NALM6 (cell line): ENCODE measurements around the gene SLC26A5.

DNA sequence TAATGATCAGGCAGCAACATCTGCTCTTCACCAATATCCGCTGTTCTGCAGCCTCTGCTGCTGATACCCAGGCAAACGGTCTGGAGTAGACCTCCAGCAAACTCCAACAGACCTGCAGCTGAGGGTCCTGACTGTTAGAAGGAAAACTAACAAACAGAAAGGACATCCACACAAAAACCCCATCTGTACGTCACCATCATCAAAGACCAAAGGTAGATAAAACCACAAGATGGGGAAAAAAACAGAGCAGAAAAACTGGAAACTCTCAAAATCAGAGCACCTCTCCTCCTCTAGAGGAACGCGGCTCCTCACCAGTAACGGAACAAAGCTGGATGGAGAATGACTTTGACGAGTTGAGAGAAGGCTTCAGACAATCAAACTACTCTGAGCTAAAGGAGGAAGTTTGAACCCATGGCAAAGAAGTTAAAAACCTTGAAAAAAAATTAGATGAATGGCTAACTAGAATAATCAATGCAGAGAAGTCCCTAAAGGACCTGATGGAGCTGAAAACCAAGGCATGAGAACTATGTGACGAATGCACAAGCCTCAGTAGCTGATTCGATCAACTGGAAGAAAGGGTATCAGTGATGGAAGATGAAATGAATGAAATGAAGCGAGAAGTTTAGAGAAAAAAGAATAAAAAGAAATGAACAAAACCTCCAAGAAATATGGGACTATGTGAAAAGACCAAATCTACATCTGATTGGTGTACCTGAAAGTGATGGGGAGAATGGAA is 32.8 kb downstream of the FAM185A start:
- PRO-cap = no peak

- PRO-cap = no peak
Observed at GRCh38 chr7:102822201-102822708, 73.5 kb downstream of the FAM185A start.

- PRO-cap = no peak
Observed at GRCh38 chr7:102913457-102913940, 699 bp downstream of the LRRC17 start.

DNA sequence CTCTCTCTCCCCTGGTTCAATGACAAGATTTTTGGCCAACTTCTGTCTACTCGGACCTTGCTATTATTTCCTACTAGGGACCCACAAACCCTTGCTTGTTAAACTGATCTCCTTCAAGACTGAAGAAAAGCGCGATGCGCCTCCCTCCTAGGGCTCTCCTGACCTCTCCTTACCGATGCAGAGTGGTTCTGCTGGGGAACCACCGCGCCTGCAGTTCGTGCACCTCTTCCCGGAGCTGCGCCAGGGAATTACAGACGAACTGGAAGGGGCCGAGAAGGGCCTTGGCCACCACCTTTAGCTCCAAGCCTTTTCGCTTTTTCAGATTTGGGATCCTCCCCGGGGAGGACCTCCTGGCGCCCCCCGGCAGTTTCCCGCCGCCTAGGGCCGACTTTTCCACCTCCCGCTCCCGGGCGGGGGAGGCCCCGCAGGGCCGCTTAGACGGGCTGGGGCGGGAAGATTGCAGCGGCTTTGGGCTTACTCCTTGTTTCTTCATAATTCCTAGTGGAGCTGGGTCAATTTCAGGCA is 17.5 kb upstream of the PMPCB start:
- PRO-cap = unidirectional peak, plus-strand start at position 153 of the sequence

DNA sequence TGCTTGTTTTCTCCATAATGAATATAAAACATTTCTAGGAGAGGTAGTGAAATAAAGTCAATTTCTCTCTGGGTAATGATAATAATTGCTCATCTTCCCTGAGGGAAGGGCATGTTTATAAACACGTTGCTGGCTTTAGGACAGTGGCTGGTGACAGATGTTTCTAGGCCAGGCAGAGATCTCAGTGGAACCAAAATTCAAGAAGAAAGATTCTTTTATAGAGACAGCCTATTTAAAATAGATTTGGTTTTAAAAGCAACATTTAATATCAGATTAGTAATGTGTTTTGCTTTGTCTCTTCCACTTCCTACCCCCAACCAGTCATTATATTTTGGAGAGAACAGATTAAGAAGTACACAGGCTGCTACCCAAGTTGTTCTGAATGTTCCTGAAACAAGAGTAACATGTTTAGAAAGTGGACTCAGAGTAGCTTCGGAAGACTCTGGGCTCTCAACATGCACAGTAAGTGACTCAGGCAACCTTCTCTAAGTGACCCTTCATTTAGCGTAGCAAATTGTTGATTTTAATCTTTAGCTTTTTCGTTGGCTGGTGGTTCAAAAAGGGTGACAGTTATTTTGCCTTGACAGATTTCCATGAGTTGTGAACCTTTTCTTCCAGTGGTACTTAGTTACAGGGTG is 1.1 kb downstream of the PMPCB start:
- PRO-cap = no peak

- PRO-cap = no peak
Observed at GRCh38 chr7:103446054-103446716, at the start of gene SLC26A5. SLC26A5 (minus strand) TSS chr7:103446207.

DNA sequence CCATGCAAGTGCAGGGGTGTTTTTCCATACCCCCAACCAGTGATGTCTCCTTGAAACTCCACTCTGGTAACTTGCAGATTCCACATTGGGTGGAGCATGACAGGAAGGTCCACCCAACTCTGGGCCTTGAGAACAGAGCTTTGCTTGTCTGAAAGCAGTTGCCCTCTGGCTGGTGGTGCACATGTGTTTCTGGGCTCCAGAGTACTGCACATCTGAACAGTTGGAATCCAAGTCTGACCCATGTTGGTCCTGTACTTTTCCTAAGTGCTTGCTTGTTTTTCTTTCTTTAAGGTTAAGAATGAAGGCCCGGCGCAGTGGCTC is 84.9 kb upstream of the KMT2E start:
- PRO-cap = no peak

GRCh38 chr7:104973766-104974646 is 40.0 kb upstream of the KMT2E start:
- PRO-cap = no peak

DNA sequence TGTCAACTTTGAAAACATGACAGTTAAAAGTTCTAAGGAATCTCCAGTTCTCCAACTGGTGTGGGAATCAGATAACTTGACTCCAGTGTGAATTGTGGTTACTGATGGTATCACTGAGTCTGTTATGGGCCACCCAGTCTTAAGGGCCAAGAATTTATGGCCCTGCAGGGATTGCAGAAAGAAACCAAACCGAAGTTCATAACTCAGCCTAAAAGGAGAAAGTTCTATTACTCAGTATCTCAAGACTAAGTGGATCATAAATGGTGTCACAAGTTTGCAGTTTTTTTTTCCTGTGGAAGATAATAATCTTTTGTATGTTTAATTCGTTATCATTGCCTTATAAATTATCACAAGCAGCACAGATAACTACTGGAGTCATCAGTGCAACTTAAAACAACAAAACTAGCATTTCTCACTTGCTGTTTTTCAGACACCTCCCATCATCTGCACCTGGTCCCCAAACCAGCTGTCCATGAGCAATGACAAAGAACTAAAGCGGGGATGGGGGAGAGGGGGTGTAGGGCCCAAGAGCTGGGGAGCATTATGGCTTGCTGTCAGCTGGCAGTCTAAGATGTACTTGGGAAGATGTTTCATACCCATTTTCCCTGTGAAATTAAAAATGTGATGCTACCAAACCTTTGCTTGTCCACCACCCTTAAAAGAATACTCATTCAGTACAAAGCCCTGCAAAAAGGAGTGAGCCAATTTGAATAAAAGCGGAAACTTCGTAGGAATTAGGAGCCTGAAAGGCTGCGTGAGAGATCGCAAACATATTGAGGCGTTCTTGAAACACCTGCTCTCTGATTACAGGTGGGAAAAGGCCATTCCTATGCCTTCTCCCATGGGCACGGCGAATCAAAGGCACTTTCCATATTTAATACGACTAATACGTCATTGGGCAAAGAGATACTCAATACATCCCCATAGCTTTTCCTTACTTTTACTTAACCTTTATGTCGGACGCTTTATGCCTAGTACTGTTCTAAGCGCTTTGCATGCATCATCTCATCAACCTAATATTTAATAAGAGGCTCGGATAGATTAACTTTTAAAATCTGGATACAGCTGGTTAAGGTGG is 31.2 kb upstream of the KMT2E start:
- PRO-cap = unidirectional peak, plus-strand start at position 508 of the sequence

DNA sequence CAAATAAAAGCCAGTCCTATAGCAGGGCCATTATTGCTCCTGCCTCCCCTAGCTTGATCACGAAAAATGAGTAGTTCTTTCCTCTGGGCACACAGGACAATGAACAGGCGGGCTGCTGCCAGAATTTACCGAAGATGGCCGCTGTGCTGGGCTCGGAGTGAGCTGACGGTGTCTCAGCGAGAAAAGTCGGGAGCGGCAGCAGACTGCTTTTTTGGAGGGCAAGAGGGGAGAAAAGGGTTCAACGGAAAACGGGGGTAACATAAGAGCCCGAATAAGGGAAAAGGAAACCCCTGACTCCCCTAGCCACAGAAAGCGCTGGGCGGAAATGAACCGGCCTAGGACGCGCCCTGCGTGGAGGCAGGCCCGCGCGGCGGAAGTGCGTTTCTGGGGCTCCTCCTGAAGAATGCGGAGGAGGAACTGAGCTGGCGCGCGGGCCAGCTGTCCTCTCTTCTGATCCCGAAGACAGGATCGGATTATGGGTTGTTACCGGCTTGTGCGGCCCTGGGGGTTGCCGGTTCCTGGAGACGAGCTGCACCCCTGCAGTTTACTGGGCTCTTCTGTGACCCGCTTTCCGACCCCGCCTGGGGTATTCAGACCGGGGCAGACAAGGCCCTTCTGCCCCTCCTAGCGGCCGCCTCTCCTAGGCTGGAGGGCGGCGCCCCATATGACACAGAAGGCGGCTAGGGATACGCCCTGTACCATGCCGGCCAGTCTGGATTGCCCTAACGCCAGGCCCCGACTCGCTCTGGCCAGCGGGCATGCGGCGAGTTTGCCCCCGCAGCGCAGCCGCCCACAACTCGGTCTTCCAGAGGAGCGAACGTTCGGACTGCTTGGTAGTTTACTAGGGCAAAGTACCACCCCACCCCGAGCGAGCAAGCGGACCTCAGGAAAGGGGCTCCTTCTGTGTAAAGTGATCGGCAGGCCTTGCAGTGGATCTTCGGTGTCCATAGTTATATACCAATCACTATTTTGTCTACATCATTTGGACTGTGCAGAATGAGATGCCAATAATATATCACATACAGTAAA is 30.1 kb upstream of the KMT2E start:
- PRO-cap = bidirectional peak, plus-strand start at position 131 of the sequence, minus-strand start at position 101 of the sequence; bidirectional peak, plus-strand start at position 400 of the sequence, minus-strand start at position 378 of the sequence; bidirectional peak, plus-strand start at position 663 of the sequence, minus-strand start at position 590 of the sequence

- PRO-cap = no peak
Observed at GRCh38 chr7:104999046-104999271, 15.0 kb upstream of the KMT2E start.

DNA sequence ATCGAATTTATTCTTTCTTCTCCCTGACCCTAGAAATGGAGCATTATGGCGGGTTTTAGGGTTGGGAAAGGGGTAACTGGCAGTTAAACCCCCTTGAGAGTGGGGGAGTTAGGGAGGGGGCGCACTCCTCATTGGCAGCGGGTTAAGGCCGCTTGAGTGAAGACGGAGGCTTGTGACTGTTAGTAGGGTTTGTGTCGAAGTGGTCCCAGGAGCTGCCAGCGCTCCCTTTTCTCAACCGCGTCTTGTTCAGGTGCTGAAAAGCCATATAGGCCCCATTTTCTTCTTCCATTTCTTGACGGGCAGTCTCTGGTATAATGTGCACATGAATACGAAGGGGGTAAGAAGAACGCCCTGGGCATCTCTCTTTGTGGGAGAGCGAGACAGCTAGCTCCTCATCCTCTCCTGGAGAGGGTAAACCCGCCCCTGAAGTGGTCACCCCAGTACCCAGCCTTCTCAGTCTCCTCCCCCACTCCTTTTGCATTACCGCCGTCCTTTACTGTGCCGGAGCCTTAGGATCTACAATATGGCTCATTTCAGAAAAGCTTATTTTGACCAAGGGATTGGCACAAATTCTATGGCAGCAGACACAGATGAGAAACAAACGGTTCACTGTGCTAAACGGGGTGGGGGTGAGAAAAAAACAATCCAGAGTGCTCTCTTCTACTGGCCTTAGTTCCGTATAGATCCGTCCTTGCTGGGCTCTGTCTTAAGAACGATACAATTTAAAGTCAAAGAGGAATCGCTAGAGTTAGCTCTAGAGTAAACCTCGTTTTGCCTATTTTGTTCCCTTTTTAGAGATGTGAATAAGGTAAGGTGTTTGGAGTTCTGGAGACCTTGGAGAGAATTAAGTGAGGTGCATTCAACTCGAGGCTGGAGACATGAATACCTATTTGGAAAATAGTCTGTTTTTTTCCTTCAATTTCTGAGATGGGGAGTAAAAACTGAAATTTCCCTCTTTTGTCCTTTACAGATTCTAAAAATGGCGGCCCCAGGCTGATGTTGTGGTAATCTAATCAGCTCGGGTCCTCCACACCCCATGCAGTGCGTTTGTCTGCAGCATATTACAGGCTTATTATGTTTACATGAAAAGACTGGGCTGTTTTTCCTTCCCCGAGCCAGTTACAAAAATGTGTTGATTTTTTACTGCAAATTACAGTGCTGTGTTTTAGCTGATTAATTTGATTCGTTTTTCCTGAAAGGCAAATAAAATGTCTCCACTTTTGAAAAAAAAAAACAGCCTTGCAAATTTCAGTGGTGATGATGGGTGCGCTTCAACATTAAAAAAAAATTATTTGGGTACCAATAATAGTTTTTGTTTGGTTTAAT is 1.2 kb downstream of the KMT2E start:
- PRO-cap = bidirectional peak, plus-strand start at position 182 of the sequence, minus-strand start at position 201 of the sequence; bidirectional peak, plus-strand start at position 1,005 of the sequence, minus-strand start at position 1,011 of the sequence

DNA sequence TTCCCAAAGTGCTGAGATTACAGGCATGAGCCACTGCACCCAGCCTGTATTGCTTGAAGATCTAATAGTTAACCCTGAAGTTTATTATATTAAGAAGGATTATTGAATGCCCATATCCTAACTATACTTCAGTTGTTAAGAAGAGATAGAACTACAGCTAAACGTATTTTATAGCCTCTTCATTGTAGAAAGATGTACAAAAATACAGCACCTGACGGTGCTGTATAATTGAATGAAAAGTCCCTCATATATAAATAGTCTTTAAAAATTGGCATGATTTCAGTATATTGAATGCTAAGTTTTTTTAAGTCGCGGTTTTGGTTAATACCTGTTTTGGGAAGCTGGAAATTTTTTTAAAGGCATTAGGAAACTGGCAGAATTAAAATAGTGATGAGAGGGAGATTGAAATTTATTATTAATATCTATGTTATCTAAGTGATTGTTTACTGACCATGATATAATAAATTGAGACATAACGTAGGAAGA is 38.9 kb downstream of the KMT2E start:
- PRO-cap = no peak

DNA sequence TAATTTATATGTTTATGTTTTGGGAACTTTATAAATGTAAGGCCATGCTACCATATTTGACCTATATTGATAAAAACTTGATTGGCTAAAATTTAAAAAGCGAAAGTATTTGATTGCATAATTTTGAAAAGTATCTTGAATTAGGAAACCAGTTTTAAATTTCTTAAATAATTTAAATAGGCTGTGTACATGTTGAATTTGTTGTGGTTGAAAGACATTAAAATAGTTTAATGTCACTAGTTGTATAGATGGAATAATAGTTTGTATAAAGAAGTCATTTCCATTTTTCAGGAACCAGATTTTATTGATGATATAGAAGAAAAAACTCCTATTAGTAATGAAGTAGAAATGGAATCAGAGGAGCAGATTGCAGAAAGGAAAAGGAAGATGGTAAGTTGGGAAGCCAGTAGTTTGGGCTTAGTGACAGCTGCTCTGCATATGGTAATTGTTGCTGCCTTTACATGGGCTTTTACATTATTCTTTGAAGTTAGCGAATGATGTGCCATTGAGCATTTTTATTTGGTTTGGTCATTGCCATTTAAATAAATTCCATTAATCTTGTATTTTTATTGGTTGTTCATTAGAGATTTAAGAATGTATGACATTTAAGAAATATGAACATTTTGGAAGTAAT is 77.0 kb downstream of the KMT2E start:
- PRO-cap = no peak

- PRO-cap = no peak
Observed at GRCh38 chr7:105257256-105257667, 131.5 kb downstream of the SRPK2 start.

GRCh38 chr7:105376997-105377716 is 11.6 kb downstream of the SRPK2 start:
- PRO-cap = no peak

GRCh38 chr7:105487469-105488108 is 34.5 kb downstream of the PUS7 start:
- PRO-cap = no peak

DNA sequence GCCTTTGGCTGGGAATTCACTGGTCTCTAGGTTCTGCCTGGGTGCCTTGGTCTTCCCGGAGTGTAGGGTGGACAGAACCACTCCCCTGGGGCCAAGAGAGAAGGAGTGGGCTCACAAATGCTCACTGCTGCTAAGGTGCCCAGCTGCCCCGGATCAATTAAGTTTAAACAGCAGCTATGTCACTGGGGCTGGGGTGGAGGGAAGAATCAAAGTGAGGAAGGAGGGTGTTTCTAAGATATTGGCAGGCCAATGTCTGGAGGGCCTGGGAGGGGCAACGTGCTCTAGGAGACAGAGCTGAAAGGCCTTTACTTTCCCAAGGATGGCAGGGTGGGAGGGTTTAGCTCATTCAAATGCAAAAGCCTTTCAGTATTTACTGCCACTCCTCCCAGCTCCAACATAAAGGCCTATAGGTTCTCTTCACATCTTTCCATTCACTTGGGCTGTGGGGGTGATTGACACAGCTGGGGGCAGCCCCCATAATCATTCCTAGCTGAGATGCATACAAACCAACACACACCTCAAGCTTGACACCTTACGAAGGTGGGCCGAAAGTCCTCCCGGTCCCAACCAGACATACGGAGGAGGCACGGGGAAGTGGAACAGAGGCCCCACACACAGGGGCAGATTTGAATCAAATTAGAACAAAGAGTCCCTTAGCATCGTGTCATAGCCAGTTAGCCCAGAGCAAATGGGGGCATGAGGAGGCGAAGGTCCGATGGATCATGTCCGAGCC is 107.9 kb upstream of the EFCAB10 start:
- PRO-cap = no peak

DNA sequence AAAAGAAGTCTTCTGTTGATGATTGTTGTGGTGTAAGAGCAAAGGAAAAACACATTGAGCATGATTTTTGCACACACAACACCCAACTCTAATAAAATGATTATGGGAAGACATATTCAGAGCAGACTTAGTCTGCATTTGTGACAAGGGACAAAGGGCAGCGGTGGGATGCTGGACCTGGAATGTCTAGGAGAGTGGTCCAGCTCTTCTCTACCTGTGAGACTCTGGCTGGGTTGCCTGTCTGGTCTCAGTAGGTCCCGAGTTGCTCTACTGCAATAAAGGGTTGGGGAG is 128.3 kb downstream of the ATXN7L1 start:
- PRO-cap = no peak

DNA sequence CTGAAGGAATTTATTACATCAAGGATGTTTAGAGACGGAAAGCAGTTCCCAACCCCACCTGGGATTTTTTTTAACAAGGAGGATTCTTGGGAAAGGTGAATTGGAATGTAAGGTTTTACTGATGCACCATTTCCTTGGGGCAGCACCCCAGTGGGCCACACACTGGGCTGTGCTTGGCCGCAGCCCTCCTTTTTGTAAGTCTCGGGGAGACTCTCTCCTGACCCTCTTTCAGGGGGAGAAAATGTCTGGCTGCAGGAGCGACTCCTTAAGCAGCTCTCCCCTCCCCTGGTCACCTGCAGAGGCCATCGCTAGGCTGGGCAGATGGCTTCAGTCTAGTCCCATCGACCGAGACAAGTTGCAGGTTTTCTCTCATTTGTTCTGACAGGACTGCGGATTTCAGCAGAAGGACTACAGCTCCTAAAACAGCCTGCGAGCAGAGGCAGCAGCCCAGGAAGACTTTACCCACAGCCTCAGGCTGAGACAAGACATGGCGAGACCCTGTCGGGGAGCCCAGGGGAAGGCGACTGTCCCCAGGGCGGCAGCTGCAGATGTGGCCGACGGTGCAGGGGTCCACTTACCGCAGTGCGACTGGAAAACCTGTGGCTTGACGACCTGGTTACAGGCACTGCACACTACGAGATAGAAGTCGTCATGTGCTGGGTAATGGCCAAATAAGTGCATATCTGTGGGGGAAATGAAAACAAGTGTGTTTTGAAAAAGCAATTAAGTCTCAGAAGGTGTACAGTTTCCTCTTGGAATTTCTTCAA is 88.2 kb downstream of the ATXN7L1 start:
- PRO-cap = no peak